PC-3 (cell line): ENCODE measurements around the gene CCK.

DNA sequence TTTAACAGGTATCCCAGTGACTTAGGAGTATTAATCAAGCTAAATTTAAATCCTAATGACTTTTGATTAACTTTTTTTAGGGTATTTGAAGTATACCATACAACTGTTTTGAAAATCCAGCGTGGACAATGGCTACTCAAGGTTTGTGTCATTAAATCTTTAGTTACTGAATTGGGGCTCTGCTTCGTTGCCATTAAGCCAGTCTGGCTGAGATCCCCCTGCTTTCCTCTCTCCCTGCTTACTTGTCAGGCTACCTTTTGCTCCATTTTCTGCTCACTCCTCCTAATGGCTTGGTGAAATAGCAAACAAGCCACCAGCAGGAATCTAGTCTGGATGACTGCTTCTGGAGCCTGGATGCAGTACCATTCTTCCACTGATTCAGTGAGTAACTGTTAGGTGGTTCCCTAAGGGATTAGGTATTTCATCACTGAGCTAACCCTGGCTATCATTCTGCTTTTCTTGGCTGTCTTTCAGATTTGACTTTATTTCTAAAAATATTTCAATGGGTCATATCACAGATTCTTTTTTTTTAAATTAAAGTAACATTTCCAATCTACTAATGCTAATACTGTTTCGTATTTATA is 24.7 kb downstream of the CTNNB1 start:
- RAMPAGE, long total RNA = no peak

- RAMPAGE, long total RNA = no peak
Measured at GRCh38 chr3:41233435-41234063, 34.2 kb downstream of the CTNNB1 start.

- RAMPAGE, long total RNA = no peak
Measured at GRCh38 chr3:41563390-41564042, 364.2 kb downstream of the CTNNB1 start.

- RAMPAGE, long total RNA = no peak
Measured at GRCh38 chr3:42043560-42043964, 47.6 kb upstream of the TRAK1 start.

DNA sequence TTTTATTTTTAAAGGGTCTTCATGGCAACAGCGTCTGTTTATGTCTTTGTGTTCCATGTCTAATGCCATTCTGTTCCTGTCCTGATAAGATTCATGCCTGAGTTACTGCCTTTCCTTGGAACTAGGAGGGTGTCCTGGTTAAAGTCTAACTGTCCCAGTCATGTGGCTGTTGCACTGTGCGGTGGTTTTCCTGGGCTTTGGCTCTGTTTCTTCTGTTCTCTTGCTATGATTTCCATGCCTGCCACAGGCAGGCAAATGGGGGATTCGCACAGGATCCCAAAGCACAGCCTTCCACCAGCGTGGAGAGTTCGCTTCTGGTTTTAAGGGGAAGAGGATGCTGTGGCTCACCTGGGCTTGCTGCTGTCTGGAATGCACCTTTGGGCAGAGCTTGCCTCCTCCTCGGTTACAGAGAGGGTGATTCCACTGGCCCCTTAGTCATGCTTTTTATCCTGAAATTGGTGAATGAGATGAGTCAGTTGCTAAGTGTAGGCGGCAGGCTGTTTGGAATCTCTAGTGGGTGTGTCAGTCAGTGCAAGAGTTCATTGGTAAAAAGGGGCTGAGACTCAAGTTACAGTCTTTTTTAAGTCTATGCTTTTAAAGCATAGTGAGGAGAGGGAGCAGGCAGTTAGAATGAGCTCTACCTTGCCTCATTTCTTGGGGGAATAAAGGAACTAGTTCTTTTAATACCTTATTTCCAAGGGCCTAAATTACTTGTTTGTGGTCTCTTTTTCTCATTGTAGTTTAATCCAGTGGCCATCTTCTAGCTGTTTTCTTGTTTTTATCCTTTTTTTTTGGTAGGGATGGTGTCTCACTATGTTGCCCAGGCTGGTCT is 86.6 kb downstream of the CCK start:
- RAMPAGE, long total RNA = no peak

DNA sequence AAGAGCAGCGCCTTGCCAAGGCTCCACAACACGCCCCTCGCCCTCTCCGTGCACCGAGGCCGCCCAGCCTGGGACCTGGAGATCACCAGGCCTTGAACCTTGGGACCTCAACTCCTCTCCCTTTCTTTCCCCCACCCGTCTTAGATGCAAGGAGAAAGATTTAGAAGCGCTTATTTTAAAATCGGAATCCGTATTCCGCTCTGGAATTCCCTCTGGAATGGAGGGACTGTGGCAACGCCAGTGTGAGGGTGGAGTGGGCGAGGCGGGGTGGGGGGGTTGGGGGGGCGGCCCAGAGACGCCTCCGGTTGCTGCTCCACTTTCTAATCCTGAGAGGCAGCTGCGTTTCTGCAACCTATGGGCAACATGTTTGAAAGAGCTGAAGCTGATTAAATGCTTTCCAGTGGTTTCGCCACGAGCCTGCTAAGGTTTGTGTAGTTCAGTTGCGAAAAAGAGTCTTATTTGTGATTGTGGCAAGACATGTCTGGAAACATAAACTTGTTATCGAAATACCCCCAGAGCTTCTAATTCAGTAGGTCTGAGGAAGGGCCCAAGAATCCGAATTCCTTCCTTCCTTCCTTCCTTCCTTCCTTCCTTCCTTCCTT is at the start of gene CCK:
Gene CCK, minus strand, starts transcription at position 219 of the 602 bp plus-strand sequence.
- RAMPAGE, long total RNA = no peak

- RAMPAGE, long total RNA = no peak
Measured at GRCh38 chr3:42422192-42422631, 11.8 kb upstream of the LYZL4 start.

DNA sequence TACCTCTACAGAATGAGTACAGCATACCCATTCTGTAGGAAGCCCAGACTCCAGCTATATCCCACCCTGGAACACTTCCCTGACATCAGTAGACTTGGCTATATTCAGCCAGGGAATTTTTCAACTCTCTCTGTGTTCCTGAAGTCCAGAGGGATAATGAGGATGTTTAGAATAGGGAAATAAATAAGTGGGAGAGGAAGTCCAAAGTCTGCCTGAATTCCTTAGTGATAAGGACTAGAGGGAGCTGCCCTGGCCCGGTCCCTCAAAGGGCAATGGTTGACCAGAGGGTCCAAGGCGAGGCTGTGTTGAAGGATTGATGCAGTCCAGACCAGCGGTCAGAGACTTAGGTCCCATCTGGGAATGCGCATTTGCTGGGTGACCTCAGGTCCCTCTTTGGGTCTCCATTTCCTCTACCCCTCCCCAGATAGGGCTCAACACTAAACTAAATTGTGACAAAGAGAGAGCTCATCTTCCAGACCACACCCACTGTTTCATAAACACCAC is 7.9 kb downstream of the VIPR1 start:
- RAMPAGE, long total RNA = no peak

DNA sequence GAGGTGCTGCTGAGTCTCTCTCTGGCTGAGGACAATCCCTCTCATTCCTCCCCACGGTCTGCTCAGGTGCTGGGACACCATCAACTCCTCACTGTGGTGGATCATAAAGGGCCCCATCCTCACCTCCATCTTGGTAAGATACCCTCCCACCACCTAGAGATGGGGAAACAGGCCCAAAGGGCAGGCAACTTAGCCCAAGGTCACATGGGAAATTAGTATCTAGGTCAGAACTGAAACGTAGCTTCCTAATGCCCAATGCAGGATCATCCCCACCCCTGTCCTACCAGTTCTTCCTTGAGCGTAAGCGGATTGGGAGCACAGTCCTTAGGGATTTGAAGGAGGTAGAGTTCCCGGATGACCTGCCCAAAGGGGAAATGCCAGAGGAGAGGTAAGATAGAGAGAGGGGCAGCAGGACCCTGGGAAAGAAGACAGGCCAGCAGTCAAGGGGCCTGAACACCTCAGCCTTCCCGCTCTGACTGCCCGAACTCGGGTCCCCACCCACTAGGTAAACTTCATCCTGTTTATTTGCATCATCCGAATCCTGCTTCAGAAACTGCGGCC is 29.4 kb downstream of the VIPR1 start:
- RAMPAGE, long total RNA = no peak

GRCh38 chr3:42544784-42545692 is 36.7 kb downstream of the SEC22C start:
- RAMPAGE, long total RNA = no peak

DNA sequence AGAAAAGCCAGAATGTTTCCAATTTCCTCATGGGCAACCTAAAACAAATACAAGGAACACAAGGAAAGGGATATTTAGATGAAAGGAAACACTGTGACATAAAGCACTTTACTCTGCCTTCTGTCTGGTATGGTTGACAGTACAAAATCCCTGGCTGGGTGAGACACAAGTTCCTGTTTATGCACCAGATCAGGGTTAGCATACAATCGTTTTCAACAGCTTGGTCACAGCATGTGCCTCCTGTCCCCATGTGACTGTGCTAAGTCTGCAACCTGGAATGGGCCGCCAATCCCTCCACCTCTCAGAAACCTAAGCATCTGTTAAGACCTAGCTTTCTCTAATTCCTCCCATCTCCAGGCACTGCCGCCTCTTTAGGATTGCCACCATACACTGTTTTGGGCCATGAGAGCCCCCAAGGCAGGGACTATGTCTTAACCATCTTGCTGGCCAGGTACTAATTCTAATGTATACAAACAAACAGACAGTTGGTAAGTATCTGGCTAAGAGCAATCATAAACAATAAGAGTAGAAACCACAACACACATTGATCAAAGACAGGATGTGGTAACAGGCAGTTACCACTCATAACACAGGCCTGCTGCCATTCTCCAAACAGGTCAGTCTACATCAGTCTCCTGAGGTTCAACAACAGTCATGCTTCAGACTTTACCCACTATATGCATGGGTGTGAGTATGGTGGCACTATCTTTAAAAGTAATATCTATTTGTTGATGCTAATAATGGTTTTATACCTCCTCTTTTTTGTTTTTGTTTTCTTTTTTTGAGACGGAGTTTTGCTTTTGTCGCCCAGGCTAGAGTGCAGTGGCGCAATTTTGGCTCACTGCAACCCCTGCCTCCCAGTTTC is 25.6 kb downstream of the SEC22C start:
- RAMPAGE, long total RNA = no peak

DNA sequence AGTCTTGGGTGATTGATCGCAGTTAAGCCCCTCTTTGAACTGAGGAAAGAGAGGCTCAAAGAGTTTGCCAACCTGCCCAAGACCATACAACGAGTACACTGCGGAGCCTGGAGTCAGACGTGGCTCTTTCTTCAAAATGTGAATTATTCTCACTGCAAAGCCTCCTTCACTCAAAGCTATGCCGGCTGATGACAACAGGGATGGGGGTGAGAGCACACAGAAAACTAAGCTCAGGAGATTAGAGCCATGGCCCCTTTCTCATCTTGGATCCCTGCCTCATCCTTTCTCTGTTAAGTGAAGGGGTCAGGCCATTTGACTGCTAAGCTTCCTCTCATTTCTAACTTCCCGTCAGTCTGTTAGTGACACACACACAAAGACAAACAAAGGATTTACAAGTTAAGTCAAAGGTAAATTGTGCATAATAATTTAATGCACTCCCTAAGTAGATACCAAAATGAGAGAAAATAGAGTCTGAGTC is 1.1 kb downstream of the SS18L2 start:
- RAMPAGE, long total RNA = no peak

DNA sequence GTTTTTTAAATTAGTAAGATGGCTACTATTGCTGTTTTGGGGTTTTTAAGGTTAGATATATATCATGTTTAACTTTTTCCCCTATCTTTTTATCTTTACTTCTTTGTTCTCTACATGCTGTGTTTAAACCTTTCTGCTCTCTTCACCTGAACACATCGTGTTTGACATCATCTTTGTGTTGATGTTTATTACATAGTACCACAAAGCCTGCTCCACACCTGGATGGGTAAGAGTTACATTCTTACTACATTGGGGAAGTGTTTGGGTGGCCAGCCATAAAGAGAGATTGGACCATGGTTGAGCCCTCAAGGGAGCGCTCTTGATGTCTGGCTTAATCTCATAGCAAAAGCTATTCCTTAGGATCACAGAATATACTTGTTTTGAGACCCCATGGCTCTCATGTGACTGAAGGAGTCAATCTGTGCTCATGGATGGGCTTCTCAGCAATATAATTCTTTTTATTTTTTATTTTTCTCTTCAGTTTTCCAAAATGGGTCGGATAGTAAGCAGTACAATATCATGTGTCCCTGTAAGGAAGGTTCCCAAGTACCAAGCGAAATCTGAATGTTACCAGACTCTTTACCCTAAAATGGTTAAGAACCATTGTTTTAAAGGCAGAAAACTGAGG is 23.0 kb upstream of the ZBTB47 start:
- RAMPAGE, long total RNA = no peak

DNA sequence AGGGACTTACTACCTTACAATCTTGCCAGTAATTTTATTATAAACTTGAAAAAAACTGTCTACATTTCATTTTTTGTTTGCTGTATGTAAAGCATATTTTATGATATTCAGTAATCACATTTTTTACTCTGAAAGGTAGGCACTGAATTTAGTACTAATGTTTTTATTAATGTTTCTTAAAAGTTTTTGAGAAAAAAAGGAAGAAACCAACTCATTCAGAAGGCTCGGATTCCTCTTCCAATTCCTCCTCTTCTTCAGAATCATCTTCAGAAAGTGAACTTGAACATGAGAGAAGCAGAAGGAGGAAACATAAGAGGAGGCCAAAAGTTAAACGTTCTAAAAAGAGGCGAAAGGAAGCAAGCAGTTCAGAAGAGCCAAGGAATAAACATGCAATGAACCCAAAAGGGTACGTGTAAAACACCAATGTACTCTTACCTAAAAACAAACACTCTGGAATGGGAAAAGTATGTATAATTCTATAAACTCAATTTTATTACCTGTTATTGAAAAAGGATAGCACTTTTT is 21.0 kb upstream of the ZBTB47 start:
- RAMPAGE, long total RNA = no peak

DNA sequence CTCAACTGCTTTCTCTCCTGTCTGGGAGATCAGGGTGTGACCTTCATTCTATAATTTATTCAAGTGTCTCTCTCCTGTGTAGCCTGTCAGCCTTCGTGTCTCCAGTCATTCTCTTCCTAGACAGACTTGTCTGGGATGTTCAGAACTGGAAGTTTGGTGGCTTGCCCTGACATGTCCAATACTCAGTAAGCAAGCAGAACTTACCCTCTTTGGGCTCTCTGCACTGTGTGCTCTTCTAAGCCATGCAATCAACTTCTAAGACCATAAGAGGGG is 14.1 kb downstream of the ACKR2 start:
- RAMPAGE, long total RNA = no peak

- RAMPAGE, long total RNA = no peak
Measured at GRCh38 chr3:42871642-42872533, 3.8 kb downstream of the CYP8B1 start.

DNA sequence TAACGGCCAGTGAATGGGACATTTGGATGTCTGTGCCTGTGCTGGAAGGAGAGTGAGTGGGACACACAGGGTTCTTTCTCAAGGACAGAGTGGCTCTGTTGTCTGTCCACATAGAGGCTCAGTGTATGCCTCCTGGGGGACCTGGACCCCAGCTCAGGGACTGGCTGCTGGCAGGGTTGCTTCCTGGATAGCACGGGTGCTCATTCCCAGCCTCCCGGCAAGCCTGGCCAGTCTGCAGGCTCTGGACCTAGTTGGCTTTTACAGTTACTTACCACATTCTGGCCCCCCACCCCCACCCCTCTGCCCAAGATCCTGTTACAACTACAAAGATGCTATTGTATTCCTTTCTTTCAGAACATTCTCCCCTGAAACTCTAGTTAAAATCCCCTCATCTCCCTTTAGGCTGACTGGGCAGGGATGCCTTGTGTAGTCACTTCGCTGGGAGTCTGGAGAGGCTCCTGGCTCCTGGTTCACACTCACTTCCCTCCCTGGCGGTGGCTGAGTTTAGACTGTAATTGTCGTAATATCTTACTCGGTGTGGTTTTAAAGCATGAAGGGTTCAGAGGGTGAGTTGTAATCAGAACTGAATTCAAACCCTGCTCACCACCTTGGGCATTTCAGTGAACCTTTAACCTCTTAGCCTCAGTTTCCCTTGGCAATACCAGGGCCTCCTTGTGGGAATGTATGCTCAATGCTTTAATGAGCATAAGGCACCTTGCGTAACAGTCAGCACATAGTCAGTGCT is 12.8 kb downstream of the GASK1A start:
- RAMPAGE, long total RNA = no peak

DNA sequence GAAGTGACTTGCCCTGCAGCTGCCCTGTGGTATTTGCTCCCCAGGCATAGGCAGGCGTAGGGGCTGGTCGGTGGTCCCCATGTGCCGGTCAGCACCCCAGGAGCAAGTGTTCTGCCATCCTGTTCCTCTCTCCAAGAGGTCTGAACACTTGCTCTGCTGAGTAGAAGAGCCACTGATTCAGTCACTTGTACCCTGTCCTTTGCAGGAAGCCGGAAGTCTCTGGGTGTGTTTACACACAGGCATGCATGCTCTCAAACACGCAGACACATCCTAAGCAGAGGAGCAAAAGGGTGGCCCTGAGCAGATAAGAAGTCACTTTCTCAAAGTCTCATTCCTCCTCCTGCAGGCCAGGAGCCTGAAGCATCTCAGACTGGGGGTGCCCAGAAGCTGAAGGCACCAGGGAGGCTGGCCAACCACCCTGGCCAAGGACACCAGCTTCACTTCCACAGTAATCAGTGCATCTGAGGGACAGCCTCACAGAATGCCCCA is 88.7 kb upstream of the POMGNT2 start:
- RAMPAGE, long total RNA = no peak

- RAMPAGE, long total RNA = no peak
Measured at GRCh38 chr3:43706073-43706659, 15.4 kb downstream of the ABHD5 start.

DNA sequence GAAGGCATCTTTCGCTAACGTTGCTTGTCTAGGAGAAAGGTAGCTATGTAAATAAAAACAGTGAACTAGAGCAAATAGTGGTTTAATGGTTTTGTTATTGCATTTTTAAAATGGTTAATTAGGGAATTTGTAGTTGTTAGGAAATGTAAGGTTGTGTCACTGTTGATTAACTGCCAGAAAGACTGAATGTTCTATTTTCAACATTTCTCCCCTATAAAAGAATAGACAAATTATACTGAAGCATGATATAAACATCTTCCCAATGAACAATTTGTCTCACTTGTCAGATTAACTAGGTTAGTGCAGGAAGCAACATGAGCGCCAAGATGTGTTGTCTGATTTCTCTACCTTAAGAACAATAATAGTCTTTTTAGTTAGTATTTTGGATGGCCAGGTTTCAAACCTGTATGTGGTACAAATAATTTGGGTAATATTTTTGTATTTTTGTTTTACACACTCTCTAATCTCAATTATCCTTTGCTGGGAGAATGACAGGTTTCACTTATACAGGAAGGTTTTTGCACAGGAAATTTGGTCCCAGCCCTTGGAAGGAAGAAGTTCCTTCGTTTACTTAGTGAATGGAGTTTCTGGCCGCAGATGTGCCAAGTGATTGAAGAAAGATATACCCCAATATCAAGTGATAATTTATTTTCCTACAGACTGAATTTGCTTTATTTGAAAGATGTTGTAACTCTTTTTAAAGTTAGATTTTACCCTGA is 29.2 kb downstream of the ABHD5 start:
- RAMPAGE, long total RNA = no peak